ENCODE data around the gene NFE2L3.

- RRBS: no CpG with 5 or more reads among the region's 5 CpGs
Observed at GRCh38 chr7:25123863-25124212, 1.2 kb downstream of the CYCS start.

DNA sequence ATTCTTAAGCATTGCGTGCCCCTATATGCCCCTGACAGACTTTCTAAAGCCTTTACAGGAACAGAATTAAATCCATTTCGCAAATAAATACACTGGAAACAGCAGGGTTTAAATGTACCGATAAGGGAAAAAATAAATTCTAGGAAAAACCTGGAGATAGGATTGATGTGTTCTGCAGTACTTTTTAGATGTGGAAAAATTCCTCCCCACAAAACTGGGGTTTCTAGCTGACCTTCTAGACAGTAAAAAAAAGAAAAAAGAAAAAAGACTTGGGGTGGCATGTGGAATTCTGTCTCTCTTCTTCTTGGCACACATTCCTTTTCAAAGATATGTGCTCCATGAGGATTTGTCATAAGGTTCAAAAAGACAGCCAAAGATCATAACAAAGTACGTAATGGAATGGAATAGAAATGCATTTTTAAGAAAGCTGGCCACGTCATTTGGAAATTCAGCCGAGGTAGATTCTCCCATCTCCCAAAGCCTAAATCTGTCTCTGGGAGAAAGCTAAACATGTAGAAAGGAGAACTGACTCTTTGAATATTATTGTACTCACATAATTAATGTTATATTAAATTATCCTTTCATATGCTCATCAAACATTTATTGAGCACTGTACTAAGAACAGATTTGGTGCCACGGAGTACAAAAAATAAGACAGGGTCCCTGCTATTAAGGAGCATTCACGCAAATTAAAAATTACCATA lies 381.4 kb upstream of the NFE2L3 start:
- RRBS: no CpG with 5 or more reads among the region's 8 CpGs

- RRBS: no CpG with 5 or more reads among the region's 2 CpGs
Observed at GRCh38 chr7:25776062-25776494, 375.9 kb upstream of the NFE2L3 start.

- RRBS: no CpG with 5 or more reads among the region's 13 CpGs
Observed at GRCh38 chr7:25849372-25850226, 302.4 kb upstream of the NFE2L3 start.

- RRBS: 89% methylated on average over 4 of the region's 42 CpGs
Observed at GRCh38 chr7:25858568-25859176, 293.3 kb upstream of the NFE2L3 start.

DNA sequence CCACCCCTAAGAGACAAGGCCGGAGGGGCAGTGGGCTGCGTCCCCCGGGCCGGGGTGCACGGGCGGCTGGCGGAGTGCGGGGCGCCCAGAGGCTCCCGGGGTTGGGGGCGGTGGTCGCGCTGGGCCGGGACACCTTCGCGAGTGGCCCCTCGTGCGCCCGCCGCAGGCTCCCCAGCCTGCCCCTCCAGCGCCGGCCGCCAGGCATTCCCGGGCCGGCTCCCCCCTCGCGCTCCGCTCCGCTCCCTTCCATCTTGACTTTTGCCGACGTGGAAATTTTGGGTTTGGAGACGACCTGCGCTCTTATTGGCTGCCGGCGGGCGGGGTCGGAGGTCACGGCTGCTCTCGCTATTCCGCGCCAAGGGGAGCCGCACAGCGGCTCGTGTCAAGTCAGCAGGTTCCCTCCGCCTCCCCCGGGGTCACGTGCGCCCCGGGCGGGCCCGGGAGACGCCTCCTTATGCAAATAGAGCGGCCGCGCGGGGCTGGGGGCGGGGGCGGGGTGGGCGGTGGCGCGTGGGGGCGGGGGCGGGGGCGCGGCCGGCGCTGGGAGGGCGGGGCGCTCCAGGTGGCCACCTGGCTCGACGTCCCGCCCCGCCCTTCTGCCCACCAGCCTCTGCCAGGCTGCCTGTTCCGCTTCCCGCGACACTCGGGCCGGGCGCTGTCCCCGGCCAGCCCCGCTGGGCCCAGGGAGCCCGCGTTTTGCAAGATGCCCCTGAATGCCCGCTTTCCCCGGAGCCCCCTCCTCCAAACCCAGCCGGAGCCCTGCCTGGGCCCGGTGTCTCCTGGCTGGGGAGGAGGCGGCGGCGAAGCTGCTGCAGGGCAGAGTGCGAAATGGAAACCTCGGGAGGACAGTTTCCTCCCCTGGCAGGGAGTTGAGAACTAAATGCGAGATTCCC lies 200.9 kb upstream of the NFE2L3 start:
- RRBS: 12% methylated on average over 54 of the region's 93 CpGs

DNA sequence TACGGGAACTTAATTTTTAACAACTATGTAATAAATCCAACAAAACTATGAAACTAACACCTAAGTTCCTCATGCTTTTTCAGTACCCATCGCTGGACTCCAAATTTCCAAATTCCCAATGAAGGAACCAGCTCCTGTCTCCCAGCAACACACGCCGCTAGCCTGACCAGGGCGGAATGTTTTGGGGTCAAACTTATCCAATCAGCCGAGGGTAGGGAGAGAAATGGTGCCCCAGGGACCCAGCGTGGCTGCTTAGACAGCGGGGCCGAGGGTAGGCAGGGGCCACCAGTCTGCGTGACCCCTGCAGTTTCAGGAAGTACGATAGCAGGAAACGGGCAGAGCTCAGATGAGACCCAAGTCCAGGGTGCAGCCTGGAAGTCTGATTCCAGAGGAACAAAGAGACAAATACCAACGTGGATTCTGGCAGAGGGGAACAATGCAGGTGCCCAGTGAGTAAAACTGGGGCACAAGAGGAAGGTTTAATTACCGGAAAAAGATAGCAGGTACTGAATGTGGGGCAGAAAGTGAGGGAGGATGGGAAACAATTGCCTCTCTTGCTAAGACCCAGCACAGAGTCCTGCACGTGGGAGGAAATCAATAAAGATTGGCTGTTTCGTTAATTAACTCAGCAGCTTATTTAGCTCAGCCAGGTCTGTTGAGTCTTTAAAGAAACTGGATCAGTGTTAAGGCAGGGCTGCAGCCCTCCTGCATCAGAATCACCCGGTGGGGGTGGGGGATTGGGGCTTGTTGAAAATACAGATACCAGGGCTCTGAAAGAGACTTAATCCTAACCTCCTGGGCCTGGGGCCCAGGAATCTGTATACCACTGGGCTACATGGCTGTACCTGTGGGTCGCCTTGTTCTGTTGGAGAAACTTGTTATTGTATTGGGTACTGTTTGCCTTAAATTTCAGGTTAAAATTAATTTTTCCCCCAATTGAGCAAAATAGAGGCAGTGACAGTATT lies 50.4 kb upstream of the NFE2L3 start:
- RRBS: no CpG with 5 or more reads among the region's 18 CpGs

DNA sequence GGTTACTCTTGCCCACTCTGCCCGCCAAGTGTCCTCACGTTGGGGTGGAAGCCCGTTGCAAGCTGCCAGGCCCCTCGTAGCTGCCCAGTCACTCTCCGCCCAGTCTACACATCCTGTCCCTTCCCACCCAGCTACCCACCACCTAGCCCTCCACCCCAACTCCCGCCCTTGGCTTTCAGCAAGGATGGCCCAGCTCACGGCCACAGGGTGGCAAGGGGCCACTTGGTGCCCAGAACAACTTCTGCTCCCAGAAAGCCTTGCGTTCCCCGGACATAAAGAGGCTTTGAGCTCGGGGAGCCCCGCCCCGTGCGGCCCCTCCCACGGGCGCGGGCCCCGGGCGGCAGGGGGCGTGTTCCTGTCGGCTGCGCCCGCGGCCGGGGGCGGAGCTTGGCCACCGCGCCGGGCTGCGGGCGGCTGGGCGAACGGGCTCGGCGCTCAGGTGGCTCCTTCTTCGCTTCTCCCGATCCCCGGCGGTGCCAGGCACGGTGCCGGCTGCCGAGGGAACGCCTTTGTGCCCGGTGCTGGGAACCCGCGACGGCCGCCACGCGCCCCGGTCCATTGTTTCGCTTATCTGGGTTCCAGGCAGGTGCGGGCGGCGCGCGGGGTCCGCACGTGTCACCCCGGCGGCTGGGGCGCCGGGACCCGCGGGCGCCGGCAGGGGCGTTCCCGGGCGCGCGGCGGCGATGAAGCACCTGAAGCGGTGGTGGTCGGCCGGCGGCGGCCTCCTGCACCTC lies at the start of gene NFE2L3:
Gene NFE2L3, plus strand, starts transcription at position 383 of the 734 bp plus-strand sequence.
- RRBS: 1% methylated on average over 42 of the region's 78 CpGs

DNA sequence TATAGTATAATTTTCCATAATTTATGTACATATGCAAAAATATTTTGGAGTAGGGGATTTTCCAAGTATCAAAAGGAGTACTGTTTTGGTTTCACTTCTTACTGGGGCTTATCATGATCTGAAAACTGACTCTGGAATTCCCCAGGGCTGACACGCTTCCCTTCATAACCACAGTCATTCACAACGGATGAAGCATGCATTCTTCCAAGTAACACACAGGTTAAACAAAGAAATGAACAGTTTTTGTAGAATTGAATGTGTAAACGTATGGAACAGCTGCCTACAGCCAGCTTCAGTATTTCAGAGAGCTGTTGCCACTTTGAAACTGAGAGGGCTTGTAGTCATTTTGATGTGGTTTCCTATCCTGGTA lies 4.4 kb downstream of the NFE2L3 start:
- RRBS: no CpG with 5 or more reads among the region's 3 CpGs

DNA sequence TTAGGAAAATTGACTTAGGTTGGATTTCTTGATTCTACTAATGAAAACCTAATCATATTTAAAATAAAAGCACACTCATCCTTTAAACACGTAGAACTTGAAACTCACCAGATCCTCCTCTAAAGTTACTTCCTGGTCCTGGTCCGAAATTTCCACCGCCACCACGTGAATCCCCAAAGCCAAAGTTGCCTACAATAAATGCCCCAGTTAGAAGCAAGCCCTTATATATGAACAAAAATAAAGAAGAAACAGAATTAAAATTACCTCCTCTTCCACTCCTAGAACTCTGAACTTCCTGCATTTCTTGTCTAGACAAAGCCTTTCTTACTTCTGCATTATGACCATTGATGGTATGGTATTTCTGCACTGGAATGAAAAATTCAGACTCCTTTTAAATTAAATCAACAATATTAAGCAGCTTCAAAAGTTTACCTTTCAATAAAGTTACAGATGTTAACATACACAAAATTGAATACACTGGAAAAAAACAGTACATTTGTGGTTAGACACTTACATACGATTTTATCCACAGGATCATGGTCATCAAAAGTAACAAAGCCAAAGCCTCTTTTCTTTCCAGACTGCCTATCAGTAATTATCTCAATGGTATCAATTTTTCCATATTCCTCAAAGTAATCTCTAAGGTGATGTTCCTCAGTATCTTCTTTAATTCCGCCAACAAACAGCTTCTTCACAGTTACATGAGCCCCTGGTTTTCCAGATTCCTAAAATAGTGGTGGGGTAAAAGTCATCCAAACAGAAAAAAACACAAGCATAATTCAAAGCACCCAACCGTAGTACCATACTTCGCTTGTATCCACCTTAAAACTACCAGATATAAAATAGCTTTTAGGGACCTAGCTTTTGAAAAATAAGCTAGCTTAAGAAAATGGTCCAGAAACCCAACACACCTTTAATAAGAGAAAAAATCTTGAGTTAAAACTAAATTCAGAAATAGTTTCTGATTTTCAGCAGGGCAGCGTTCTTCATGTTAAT lies 4.0 kb downstream of the HNRNPA2B1 start:
- RRBS: no CpG with 5 or more reads among the region's 9 CpGs

GRCh38 chr7:26198493-26199083 lies 2.0 kb downstream of the HNRNPA2B1 start:
- RRBS: no CpG with 5 or more reads among the region's 9 CpGs

DNA sequence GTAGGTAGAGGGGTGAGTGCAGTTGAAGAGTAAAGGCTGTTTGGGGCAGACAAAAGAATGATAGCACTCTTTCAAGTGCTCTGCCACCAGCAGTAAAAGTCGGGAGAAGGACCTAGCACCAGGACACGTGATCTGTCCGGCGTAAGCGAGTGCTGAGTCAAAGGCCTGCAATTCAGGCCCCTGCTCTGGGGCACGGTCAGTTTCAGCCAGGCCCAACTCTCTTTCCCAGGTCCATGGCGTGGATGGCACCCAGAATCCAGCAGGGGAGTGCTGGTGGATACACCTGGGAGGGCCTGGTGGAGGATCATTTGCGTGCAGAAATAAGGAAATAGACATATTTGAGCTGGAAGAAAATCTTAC lies 206.5 kb downstream of the SNX10 start:
- RRBS: no CpG with 5 or more reads among the region's 8 CpGs

- RRBS: no CpG with 5 or more reads among the region's 3 CpGs
Observed at GRCh38 chr7:27138291-27139038, 5.0 kb downstream of the HOXA5 start.

- RRBS: under 1% methylated on average over 15 of the region's 58 CpGs
Observed at GRCh38 chr7:27179529-27180542, 5.2 kb downstream of the HOXA11 start.

GRCh38 chr7:27186556-27187054 lies 1.6 kb upstream of the HOXA11 start:
- RRBS: no CpG with 5 or more reads among the region's 3 CpGs

DNA sequence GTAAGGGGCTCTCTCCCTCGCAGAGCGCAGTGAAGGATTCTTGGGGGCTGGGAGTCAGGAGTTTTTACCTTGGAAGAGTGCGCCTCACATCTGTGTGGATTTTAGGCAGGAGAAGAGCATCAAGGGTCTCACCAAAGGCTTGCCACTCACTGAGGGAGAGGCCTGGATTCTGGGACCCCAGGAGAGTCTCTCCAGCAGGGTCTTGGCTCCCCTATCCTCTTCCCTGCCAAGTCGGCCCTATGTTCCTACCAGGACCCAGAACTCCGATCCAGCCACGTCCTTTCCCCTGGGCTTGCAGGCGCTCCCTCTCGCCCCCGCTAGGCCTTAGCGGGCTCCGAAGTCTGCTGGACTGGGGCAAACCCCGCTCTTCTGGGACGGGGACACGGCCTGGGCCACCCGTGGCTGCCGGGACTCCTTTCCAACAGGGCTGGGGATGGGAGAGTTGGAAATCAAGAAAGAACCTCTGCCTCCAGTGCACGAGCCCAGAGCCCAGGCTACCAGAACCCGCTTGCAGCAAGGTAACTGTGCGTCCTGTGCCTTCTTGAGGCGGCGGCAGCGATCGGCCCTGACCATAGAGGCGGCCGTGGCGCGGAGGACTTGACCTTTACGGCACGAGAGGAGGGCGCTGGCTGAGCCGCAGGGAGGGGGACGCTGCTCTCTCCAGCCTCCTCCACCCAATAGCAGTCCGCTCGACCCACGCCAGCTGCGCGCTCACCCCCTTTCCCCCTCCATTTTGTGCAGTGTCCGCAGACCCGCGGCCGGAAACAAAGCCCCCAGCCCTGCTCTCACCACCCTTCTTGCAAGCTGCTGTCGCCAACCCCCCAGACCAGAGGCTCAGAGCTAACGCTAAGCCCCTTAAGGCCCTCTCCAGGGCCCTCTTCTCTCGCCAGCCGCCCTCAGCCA lies 6.9 kb upstream of the HOXA11 start:
- RRBS: no CpG with 5 or more reads among the region's 45 CpGs

GRCh38 chr7:27204812-27205816 lies 5.2 kb upstream of the HOXA13 start:
- RRBS: 70% methylated on average over 24 of the region's 73 CpGs

GRCh38 chr7:27243774-27244205 lies 1.2 kb downstream of the EVX1 start:
- RRBS: 94% methylated on average over 13 of the region's 19 CpGs

DNA sequence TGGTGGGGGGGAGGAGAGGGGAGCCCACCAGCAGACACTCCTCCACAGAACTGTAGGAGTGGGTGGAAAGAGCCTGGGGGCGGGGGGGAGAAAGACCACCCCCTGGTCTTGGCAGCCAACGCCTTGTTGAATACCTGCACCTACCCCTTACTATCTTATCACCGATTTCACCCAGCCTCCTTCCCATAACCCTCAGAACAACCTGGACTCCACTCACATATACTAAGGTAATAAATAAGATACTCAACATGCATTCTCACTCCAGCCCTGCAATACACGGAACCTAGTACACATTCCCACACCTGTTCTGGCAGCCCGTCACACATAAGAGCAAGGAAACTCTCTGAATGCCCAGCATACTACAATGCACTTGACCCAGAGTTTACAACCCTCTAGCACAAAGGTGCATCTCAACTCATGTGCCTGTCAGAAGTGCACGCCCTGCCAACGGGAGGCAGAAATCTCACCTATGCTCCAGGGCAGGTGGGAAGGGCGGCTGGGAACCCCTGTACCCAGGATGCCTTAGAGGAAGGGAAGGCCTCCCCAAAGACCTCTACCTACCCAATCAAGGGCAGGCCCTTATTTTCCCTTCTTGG lies 1.8 kb downstream of the EVX1 start:
- RRBS: no CpG with 5 or more reads among the region's 8 CpGs

DNA sequence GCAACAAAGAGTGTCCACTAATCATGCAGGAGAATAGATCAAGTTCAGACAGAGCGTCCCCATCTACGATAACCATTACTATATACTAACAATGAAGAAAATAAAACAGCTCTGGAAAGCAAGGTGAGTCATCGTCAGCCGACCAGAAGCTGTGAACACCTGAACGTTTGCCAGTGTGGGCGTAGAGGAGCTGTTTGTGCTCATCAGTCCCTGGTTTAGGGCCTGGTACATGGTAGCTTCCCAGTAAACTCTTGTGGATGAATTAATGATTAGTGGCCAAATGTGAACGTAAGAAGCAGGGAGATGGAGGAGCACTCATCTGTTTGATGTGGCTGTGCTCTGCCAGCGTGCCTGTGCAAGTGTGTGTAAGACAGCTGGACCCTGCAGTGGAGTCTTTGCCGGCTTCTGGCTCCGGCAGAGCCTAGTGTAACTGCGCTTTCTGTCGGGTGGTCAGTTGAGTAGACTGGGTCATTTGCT lies 180.8 kb downstream of the EVX1 start:
- RRBS: no CpG with 5 or more reads among the region's 12 CpGs

Data from HTR-8/SVneo (cell line).